ENCODE data around the genes HIF1A and WDR89.

GRCh38 chr14:60292200-60293318, 43.5 kb downstream of the PPM1A start:
- PRO-cap, result no peak
CAGE:
- cytosol, long polyA minus RNA, result no peak
- cytosol, long polyA plus RNA, result no peak
- long polyA plus RNA, result no peak
- nucleus, long polyA minus RNA, result no peak
- nucleus, long polyA plus RNA, result start-site peak on the plus strand at chr14:60293035-60293042, 156 and 149 reads in 2 replicates; start-site peak on the plus strand at chr14:60293160-60293165, 268 and 292 reads in 2 replicates; start-site peak on the plus strand at chr14:60293247-60293264, 20 and 19 reads in 2 replicates

GRCh38 chr14:60397648-60397987, 88.2 kb downstream of the C14orf39 start:
- PRO-cap, result no peak
CAGE:
- cytosol, long polyA minus RNA, result no peak
- cytosol, long polyA plus RNA, result no peak
- long polyA plus RNA, result no peak
- nucleus, long polyA minus RNA, result no peak
- nucleus, long polyA plus RNA, result no peak

GRCh38 chr14:60514271-60515308, 5.6 kb downstream of the SIX6 start:
- PRO-cap, result no peak
CAGE:
- cytosol, long polyA minus RNA, result no peak
- cytosol, long polyA plus RNA, result no peak
- long polyA plus RNA, result no peak
- nucleus, long polyA minus RNA, result no peak
- nucleus, long polyA plus RNA, result no peak

DNA sequence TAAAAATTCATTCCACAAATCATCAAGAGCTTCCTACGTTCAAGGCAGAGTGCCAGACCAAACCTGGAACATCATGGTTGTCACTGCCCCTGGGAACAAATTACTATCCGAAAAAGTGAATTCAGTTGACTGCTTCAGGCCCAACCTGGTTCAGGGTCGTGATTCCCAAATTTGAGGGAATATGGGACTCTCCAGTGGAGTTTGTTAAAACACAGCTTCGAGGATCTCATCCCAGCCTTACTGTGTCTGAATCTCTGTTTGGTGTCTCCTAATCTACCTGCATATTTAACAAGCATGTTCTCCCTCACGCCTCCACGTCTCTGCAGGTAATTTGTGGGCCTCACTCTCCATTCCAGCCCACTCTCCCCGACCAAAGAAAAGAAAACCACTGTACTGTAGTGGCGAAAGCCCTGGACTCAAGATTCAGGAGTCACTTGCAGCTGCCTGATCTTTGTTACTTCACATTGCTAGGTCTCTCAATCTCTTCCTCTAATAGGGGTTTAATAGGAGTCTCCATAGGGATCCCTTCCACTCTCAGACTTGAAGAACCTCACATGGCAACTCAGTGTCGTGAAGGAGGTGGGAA, 1.8 kb downstream of the TMEM30B start:
- PRO-cap, result no peak
CAGE:
- cytosol, long polyA minus RNA, result no peak
- cytosol, long polyA plus RNA, result no peak
- long polyA plus RNA, result no peak
- nucleus, long polyA minus RNA, result no peak
- nucleus, long polyA plus RNA, result no peak

DNA sequence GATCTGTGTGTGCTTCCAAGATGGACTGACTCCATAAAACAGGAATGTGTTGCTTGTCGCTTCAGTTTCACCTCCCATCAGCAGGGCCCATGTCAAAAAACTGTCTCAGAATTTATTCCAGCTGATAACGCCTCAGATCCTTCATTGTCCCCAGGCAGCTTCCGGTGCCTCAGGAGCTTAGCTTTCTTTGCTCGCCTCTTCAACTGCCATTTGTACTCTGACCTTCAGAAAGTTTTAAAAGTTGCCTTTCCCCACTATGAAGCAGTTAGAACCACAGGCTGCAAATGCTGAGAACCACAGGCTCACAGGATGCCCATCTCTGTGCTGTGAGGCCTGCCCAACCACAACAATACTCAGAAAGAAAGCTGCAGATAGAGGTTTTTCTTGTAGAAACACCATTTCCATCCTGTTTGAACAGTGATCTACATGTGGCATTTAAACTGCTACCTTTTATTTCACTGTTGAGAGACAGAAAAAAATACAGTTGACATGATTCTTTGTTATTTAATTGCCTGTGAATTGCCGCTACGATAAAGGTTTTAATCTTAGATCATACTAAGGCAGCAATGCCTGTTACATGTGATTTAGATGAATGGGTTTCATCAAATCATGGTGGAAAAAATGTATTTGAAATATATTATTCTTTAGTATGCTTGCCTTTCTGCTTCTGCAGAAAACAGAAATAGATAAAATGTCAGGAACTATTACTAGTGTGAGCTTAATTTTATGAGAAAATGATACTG, 131.2 kb downstream of the PRKCH start:
- PRO-cap, result no peak
CAGE:
- cytosol, long polyA minus RNA, result no peak
- cytosol, long polyA plus RNA, result no peak
- long polyA plus RNA, result no peak
- nucleus, long polyA minus RNA, result no peak
- nucleus, long polyA plus RNA, result no peak

DNA sequence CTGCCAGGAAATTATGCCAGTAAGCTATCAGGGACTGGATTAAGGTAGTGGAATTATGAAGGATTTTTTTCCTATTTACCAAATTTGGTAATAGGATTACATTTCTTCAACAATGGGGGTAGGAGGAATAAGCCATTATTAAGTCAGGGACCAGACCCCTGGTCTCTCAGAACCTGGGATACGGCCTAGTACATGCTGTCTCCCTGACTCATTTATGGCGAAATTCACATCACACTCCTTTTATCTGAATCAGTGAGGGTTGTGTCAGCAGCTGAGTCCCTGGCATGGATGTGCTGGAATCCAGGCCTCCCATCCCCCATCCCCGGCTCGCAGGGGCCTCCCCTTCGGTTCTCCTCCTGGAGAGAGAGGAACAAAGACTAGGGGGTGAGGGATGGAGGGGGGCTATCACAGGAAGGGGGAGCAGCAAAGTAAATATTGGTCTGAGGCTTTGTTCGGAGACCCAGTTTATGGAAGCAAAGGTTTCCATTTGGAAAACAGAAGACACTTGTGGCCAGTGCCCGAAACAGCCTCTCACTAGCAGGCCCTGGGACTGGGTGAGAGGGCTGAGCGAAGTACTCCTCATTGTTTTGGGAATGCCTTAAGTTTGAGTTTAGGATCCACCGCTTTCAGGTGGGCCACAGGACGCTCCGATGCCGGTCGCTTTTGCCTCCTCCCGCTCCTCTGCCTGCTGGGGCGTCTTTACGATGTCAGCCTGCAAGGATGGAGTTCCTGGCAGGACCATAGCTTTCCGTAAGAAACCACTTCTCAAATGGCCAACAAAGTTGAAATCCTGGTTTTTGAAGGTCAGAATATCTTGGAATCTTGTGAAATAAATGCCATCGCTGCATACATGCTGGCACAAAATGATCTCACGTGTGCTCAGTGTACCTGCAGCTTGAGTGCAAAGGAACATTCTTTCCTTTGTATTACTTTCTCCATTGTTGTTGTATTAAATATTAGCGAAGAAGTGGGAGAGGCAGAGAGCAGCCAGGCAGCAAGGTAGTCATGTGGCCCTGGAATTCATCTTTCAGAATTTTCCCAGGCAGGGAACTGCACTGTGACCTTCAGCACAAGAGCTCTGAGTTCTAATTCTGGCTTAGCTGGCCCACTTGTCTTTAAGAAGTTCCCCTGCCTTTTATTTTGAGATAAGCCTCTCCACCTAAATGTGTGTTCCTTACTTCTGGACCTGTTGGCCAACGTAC, 145.1 kb downstream of the PRKCH start:
- PRO-cap, result no peak
CAGE:
- cytosol, long polyA minus RNA, result no peak
- cytosol, long polyA plus RNA, result no peak
- long polyA plus RNA, result no peak
- nucleus, long polyA minus RNA, result no peak
- nucleus, long polyA plus RNA, result no peak

- PRO-cap, result no peak
CAGE:
- cytosol, long polyA minus RNA, result no peak
- cytosol, long polyA plus RNA, result no peak
- long polyA plus RNA, result no peak
- nucleus, long polyA minus RNA, result no peak
- nucleus, long polyA plus RNA, result no peak
Measured at GRCh38 chr14:61524300-61525039, 170.8 kb upstream of the HIF1A start.

DNA sequence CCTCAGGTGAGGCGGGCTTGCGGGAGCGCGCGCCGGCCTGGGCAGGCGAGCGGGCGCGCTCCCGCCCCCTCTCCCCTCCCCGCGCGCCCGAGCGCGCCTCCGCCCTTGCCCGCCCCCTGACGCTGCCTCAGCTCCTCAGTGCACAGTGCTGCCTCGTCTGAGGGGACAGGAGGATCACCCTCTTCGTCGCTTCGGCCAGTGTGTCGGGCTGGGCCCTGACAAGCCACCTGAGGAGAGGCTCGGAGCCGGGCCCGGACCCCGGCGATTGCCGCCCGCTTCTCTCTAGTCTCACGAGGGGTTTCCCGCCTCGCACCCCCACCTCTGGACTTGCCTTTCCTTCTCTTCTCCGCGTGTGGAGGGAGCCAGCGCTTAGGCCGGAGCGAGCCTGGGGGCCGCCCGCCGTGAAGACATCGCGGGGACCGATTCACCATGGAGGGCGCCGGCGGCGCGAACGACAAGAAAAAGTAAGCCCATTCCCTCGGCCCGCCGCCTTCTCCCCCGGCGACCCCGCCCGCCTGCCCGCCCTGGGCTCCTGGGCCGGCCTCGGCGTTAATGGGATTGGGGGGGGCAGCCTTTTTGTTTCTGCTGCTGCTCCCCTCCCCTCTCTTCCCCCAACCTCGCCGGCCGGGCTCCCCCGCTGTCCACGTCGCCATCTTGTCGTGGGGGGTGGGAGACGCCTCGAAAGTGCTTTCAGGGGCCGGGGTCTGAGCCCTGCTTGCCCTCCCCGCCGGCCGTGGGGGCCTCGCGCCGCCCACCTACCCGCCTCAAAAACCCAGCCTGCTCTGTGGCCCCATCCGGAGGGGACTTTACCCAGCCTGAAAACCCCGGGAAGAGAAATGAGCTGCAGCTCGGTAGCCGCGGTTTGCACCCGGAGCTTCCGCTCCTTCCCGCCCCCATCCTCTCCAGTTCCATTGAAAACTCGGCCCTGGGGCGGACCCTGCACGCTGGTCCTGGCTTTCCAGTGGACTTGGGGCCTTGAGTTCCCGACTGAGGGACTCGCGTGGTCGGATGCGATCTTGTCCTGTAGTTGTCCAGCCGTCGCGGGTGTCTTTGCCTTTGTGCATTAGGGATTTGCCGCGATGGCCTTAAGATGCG, at the start of gene HIF1A:
TSS of gene HIF1A (plus strand) at position 138 of the 1,095 bp plus-strand sequence.
- PRO-cap, result bidirectional peak, plus-strand start at position 145 of the sequence, minus-strand start outside the sequence; bidirectional peak, plus-strand start at position 410 of the sequence, minus-strand start at position 348 of the sequence; bidirectional peak, plus-strand start at position 961 of the sequence, minus-strand start at position 902 of the sequence
CAGE:
- cytosol, long polyA minus RNA, result start-site peak on the plus strand centred at position 155 of the sequence, 36 bp wide, 471 reads
- cytosol, long polyA plus RNA, result start-site peak on the plus strand centred at position 157 of the sequence, 47 bp wide, 802 and 1,878 reads in 2 replicates
- long polyA plus RNA, result start-site peak on the plus strand centred at position 167 of the sequence, 63 bp wide, 1,238 and 1,273 reads in 2 replicates
- nucleus, long polyA minus RNA, result start-site peak on the plus strand centred at position 156 of the sequence, 85 bp wide, 4,409 reads; start-site peak on the minus strand centred at position 555 of the sequence, 252 bp wide, 5 reads; start-site peak on the minus strand centred at position 982 of the sequence, 288 bp wide, 6 reads
- nucleus, long polyA plus RNA, result start-site peak on the plus strand centred at position 159 of the sequence, 44 bp wide, 1,868 and 1,613 reads in 2 replicates

- PRO-cap, result no peak
CAGE:
- cytosol, long polyA minus RNA, result no peak
- cytosol, long polyA plus RNA, result no peak
- long polyA plus RNA, result no peak
- nucleus, long polyA minus RNA, result no peak
- nucleus, long polyA plus RNA, result no peak
Measured at GRCh38 chr14:61698014-61698491, 2.7 kb downstream of the HIF1A start.

- PRO-cap, result no peak
CAGE:
- cytosol, long polyA minus RNA, result no peak
- cytosol, long polyA plus RNA, result no peak
- long polyA plus RNA, result no peak
- nucleus, long polyA minus RNA, result no peak
- nucleus, long polyA plus RNA, result no peak
Measured at GRCh38 chr14:63523226-63524145, 19.7 kb downstream of the PPP2R5E start.

GRCh38 chr14:63598980-63599713, 42.5 kb downstream of the WDR89 start:
- PRO-cap, result no peak
CAGE:
- cytosol, long polyA minus RNA, result no peak
- cytosol, long polyA plus RNA, result no peak
- long polyA plus RNA, result no peak
- nucleus, long polyA minus RNA, result no peak
- nucleus, long polyA plus RNA, result no peak

DNA sequence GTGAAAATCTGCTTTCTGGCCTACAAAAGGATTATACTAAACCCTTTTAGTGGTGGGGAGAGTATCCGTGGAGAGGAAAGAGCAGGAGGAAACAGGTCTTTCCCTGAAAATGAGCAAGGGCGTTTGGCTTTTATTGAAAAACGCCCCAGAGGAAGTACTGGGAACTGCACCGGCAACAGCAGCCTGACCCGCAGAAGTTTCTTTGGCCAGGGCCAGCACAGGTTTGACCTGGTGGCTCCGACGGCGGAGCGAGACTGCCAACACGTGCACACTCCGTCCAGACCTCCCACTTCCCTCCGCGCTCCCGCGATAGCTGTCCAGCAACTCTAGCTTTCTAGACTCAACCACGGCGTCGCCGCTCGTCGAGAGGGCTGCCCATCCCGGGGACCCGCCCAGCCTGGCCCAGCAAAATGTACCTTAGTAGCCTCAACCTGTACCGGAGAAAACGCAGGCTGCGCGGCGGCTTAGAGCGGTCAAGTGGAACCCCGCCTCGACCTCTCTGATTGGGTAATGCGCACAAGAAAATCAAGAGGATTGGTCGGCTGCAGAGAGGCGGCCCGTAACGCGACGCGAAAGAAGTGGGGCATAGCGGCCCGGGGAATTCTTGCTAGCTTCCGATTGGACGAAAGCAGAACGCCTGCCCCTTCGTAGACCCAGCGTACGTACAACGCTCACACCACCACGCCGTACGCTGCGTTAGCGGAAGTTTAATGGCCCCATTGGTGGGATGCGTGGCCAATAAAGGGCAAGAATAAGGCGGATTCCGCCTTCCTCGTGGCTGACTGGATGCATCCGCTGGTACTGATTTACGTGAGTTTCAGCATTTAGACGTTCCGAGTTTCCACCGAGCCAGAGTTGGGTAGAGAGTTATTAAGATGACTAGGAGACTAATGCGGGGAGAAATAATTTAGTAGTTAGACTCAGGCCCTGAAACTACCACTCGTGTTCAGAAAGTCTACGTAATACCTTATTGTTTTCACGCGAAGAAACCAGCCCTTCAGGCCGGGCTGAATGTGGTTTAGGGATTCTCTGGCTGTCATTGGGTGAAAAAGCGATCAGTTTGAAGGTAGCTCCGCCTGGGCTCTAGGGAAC, at the start of gene WDR89:
TSS of gene WDR89 (minus strand) at position 484 of the 1,092 bp plus-strand sequence.
- PRO-cap, result bidirectional peak, plus-strand start at position 231 of the sequence, minus-strand start at position 105 of the sequence; bidirectional peak, plus-strand start at position 768 of the sequence, minus-strand start at position 484 of the sequence; bidirectional peak, plus-strand start outside the sequence, minus-strand start at position 1,041 of the sequence
CAGE:
- cytosol, long polyA minus RNA, result start-site peak on the minus strand centred at position 445 of the sequence, 24 bp wide, 36 reads; start-site peak on the plus strand centred at position 728 of the sequence, 64 bp wide, 7 reads
- cytosol, long polyA plus RNA, result start-site peak on the minus strand centred at position 472 of the sequence, 60 bp wide, 175 and 111 reads in 2 replicates
- long polyA plus RNA, result start-site peak on the minus strand centred at position 54 of the sequence, 143 bp wide, 54 and 70 reads in 2 replicates; start-site peak on the minus strand centred at position 463 of the sequence, 58 bp wide, 282 and 268 reads in 2 replicates; start-site peak on the plus strand centred at position 686 of the sequence, 38 bp wide, 29 and 17 reads in 2 replicates
- nucleus, long polyA minus RNA, result start-site peak on the minus strand centred at position 467 of the sequence, 50 bp wide, 330 reads; start-site peak on the plus strand centred at position 732 of the sequence, 119 bp wide, 272 reads
- nucleus, long polyA plus RNA, result start-site peak on the minus strand centred at position 447 of the sequence, 24 bp wide, 35 and 38 reads in 2 replicates

GRCh38 chr14:63642480-63642700, 719 bp upstream of the WDR89 start:
- PRO-cap, result bidirectional peak, plus-strand start at chr14:63642506, minus-strand start at chr14:63642428
CAGE:
- cytosol, long polyA minus RNA, result no peak
- cytosol, long polyA plus RNA, result no peak
- long polyA plus RNA, result no peak
- nucleus, long polyA minus RNA, result no peak
- nucleus, long polyA plus RNA, result no peak

DNA sequence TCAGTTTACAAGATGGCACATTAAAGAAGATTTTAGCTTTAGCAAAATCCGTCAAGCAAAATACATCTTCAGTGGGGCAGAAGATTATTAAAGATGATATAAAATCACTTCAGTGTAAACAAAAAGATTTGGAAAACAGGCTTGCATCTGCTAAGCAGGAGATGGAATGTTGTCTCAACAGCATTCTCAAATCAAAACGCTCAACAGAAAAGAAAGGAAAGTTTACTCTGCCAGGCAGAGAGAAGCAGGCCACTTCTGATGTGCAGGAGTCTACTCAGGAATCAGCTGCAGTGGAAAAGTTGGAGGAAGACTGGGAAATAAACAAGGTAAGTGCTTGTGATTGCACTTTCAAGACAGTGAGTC, 178.2 kb downstream of the SYNE2 start:
- PRO-cap, result no peak
CAGE:
- cytosol, long polyA minus RNA, result no peak
- cytosol, long polyA plus RNA, result no peak
- long polyA plus RNA, result no peak
- nucleus, long polyA minus RNA, result no peak
- nucleus, long polyA plus RNA, result no peak

GRCh38 chr14:64122962-64123658, 171.1 kb downstream of the ESR2 start:
- PRO-cap, result no peak
CAGE:
- cytosol, long polyA minus RNA, result no peak
- cytosol, long polyA plus RNA, result no peak
- long polyA plus RNA, result no peak
- nucleus, long polyA minus RNA, result no peak
- nucleus, long polyA plus RNA, result no peak

DNA sequence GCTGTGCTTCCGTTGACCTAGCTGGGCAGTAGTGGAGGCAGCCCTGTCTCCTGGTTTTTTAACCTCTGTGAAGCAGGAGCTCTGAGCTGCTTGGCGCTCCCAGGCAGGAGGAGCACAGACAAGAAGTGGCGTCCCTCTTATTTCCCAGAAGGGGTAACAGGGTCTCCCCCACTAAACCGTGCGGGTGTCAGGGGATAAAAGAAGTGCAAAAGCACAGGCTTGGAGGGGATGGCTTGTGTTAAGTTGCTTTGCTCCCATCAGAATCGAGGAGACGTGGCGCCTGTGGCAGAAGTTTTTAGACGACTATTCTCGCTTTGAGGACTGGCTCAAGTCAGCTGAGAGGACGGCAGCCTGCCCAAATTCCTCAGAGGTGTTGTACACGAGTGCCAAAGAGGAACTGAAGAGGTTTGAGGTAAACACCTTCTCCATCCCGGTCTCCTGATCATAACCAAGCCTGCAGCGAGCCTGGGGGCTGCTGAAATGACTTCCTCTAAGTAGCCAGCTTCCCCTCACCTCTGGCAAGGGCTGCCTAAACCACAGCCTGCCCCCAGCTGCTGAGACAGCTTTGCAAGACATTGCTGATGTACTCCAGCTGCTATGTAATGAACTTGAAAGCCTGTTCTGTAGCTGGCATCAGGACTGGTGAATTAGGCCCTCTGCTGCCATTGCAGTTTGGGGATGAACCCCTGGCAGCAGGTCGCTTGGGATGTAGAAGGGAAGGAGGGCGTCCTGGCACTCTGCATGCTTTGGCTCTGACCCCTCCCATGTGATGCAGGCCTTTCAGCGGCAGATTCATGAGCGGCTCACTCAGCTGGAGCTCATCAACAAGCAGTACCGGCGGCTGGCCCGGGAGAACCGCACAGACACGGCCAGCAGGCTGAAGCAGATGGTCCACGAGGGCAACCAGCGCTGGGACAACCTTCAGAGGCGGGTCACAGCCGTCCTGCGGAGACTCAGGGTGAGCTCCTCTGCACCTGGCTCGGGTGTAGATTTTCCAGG, 84.7 kb downstream of the ESR2 start:
- PRO-cap, result no peak
CAGE:
- cytosol, long polyA minus RNA, result no peak
- cytosol, long polyA plus RNA, result no peak
- long polyA plus RNA, result no peak
- nucleus, long polyA minus RNA, result no peak
- nucleus, long polyA plus RNA, result no peak

DNA sequence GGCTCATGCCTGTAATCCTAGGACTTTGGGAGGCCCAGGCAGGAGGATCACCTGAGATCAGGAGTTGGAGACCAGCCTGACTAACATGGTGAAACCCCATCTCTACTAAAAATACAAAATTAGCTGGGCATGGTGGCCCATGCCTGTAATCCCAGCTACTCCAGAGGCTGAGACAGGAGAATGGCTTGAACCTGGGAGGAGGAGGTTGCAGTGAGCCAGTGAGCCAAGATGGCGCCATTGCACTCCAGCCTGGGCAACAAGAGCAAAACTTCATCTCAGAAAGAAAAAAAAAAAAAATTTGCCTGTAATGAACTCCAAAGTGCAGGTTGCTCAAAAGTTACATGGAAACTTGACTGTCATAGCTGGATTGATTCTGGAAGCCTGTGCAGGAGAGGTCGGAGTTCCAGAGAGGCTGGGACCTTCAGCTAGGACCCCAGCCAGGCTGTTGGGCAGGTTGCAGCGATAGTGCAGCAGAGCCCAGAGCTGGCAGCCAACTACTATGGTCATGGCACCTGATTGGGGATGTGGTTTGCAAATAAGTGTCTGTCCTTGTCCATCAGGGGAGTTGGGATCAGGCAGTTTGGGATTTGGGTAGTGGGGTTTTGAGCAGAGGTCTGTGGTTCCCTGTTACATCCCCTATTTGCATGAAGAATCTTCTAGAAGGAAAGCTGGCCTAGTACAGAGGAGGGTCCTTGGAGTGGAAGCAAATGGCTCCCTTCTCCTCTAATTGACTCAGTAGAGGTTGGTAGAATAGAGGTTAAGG, 5.2 kb downstream of the MTHFD1 start:
- PRO-cap, result no peak
CAGE:
- cytosol, long polyA minus RNA, result no peak
- cytosol, long polyA plus RNA, result no peak
- long polyA plus RNA, result no peak
- nucleus, long polyA minus RNA, result no peak
- nucleus, long polyA plus RNA, result no peak

DNA sequence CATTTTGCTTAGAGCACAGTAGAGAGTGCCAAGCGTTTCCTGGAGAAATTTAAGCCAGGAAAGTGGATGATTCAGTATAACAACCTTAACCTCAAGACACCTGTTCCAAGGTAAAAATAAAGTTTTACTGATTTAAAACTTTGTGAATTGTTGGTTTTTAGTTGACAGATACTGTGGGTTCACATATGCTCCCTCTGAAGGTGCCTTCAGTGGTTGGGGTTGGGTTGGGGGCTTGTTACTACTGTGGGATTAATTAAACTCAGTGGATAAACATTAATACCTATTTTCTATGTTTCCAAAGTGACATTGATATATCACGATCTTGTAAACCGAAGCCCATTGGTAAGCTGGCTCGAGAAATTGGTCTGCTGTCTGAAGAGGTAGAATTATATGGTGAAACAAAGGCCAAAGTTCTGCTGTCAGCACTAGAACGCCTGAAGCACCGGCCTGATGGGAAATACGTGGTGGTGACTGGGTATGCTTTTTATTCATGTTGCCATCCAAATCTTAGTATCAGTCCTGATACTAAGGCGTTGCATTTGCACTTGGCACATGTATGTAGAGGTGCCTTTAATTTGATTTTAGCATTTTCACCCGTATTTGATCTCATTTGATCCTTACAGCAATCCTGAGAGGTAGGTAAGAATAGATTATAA, 37.7 kb downstream of the MTHFD1 start:
- PRO-cap, result no peak
CAGE:
- cytosol, long polyA minus RNA, result no peak
- cytosol, long polyA plus RNA, result no peak
- long polyA plus RNA, result no peak
- nucleus, long polyA minus RNA, result no peak
- nucleus, long polyA plus RNA, result no peak

DNA sequence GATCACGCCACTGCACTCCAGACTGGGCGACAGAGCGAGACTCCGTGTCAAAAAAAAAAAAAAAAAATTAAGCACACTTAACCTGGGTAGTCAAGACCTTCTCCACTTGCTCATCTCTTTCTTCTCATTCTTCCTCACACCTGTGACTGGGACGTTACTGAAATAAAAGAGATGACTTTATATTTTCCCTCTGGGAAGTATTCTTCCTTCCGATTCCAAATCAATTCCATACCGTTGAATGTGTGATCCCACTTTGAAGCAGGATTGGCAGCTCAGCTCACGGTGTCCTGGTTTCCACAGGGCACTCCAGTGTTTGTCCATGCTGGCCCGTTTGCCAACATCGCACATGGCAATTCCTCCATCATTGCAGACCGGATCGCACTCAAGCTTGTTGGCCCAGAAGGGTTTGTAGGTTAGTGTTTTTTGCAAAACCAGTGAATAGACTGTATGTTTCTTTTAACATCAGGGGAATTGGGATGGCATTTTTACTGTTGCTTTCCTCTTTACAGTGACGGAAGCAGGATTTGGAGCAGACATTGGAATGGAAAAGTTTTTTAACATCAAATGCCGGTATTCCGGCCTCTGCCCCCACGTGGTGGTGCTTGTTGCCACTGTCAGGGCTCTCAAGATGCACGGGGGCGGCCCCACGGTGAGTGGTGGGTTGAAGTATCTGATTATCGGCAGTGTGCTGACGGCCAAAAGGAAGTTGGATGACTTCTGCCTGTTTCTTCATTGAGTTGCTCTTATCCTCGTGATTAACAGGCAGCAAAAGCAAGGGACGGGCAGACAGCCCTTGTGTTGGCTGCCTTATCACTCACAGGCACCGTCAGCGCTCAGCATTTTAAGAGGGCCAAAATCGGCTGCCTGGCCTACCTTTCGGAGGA, 23.3 kb upstream of the AKAP5 start:
- PRO-cap, result no peak
CAGE:
- cytosol, long polyA minus RNA, result no peak
- cytosol, long polyA plus RNA, result no peak
- long polyA plus RNA, result no peak
- nucleus, long polyA minus RNA, result no peak
- nucleus, long polyA plus RNA, result no peak

- PRO-cap, result no peak
CAGE:
- cytosol, long polyA minus RNA, result no peak
- cytosol, long polyA plus RNA, result no peak
- long polyA plus RNA, result no peak
- nucleus, long polyA minus RNA, result no peak
- nucleus, long polyA plus RNA, result no peak
Measured at GRCh38 chr14:64501509-64502272, 1.9 kb downstream of the ZBTB25 start.

Data from endothelial cell of umbilical vein (primary cell).